AG10803 (cell line): ENCODE data around the genes SGCB, KDR and EXOC1.

GRCh38 chr4:48905423-48905736, 1.2 kb downstream of the OCIAD2 start:
- RRBS: no CpG with 5 or more reads among the region's 1 CpG

GRCh38 chr4:49161026-49161485, 175.0 kb downstream of the CWH43 start:
- RRBS: no CpG with 5 or more reads among the region's 20 CpGs

DNA sequence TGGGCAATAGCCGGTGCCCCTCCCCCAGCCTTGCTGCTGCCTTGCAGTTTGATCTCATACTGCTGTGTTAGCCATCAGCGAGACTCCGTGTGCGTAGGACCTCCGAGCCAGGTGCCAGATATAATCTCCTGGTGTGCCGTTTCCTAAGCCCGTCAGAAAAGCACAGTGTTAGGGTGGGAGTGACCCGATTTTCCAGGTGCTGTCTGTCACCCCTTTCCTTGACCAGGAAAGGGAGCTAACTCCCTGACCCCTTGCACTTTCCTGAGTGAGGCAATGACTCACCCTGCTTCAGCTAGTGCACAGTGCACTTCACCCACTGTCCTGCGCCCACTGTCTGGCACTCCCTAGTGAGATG, 189.4 kb downstream of the CWH43 start:
- RRBS: no CpG with 5 or more reads among the region's 9 CpGs

DNA sequence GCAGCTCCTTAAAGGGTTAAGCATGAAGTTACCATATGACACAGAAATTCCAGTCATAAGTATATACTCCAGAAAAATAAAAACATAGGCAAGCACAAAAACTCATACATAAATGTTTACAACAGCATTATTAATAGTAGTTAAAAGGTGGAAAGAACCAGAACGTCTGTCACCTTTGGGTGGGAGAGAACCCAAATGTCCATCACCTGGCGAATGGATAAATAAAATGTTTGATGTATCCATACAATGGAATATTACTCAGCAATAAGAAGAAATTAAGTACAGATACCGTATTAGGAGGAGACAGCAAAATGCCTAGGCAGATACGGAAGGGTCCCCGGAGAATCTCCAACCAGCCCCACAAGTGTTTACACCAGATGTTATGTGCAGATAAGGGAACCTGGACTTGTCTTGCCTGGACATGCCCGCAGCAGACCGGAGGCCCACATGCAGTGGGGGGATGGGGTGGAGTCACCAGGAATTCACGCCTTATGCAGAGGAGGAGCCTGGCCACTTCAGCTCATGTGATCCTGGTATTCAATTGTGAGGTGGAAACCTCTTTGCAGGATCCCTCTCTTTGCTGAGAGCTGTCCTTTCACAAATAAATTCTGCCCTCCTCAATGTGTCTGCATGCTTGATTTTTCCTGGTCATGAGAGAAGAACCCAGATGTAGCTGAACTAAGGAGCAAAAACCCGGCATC, 508.7 kb downstream of the CWH43 start:
- RRBS: no CpG with 5 or more reads among the region's 9 CpGs

DNA sequence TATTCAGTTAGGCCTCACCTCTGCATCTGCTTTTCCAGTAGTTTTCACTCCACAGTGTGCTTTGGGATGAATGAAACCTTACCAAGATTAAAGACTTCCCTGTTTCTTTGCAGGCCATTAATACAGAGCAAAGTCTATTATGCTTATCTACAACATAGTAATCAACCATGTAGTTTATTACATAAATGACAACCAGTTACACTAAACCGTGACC, 2.4 kb downstream of the LRRC66 start:
- RRBS: no CpG with 5 or more reads among the region's 1 CpG

GRCh38 chr4:52038104-52038925, at the start of gene SGCB:
SGCB (minus strand) TSS chr4:52038299.
- RRBS: 2% methylated on average over 11 of the region's 71 CpGs

DNA sequence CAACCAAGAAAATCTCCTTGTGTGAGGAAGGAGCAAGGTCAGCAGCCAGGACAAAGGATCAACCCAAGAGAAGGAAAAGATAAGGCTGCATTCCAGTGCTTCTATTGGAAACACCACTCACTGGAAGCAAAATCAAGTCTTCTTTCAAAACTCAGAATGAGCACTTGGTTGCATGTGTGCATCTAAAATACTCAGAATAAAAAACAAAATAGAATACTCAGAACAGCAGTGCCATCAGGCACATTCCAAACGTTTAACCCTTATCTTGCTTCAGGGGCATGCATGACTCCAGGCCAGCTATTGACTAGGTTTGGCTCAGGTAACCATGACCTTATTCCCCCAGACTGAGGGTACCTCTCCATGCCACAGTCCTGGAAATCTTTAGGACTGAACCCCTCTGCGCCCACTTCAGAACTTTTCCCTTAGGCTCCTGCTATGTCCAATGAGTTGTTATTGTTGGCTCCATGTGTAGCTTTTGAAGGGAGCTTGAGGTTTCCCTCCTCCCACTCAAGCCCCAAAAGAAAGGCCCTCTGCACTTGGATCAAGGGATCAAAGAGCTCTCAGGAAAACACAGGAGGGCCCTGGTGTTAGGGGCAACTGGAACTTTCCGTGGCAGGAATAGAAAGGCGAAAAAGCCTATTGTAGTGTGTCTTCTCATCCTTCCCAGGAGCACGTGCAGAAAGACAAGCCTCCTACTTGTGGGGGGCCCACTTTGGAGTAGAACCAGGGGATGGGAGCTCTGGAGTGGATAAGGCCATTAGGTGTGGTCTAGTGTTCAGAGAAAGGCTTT, 134.9 kb downstream of the RASL11B start:
- RRBS: no CpG with 5 or more reads among the region's 5 CpGs

GRCh38 chr4:53507393-53508436, 83.6 kb downstream of the LNX1 start:
- RRBS: no CpG with 5 or more reads among the region's 25 CpGs

GRCh38 chr4:53564330-53564764, 26.9 kb downstream of the LNX1 start:
- RRBS: no CpG with 5 or more reads among the region's 4 CpGs

DNA sequence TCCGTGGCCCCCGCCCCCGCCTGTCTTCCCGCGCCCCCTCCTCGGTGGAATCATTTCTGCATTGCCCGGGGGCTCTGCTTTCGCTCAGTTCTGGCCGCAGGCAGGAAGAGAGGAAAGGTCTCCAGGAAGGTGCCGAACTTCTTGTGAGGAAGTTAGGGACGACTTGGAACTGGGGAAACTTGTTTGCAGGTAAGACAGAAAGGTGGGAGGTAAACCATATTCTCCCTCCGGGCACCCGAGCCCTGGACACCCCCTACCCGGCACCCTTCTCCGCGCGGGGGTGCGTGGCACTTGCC, 1.3 kb downstream of the PDGFRA start:
- RRBS: 2% methylated on average over 5 of the region's 18 CpGs

GRCh38 chr4:55028802-55029001, 96.7 kb downstream of the KDR start:
- RRBS: no CpG with 5 or more reads among the region's 4 CpGs

- RRBS: no CpG with 5 or more reads among the region's 5 CpGs
Observed at GRCh38 chr4:55118556-55118839, 6.9 kb downstream of the KDR start.

DNA sequence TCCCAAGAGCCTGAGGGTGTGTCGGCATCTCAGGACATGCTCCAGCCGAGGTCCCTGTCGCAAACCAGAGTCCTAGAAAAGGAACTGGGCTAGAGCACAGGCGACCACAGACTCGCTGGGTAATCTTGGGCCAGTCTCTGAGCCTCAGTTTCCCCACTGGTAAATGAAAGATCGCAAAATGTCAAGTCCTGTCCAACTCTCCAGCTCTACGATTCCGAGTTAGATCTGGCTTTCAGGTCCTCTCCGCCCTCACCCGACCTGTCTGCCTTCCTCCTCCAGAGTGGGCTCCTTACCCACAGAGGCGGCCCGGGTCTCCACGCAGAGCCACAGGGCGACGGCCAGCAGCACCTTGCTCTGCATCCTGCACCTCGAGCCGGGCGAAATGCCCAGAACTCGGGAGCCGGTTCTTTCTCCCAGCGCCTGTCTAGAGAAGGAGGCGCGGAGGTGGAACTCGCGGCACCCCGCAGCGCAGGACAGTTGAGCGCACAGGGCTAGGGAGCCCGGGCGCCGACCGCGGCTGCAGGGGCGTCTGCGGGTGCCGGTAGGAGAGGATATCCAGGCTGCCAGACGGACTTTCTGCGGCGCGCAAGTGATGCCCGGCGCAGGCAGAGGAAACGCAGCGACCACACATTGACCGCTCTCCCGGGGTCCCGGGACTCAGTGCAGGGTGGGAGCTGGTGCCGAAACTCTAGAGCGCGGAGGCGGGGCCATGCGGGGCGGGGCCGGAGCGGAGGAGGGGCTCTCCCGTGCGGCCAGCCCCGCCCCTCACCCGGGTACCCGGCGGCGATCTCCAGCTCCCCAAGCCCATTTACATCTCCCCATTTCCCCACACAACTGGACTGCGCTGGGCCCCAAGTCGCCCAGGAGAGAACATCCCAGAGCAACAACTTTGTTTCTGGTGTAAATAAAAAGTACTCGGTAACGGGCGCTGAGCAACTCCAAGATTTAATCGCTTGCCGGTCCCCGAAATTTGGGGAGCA, at the start of gene KDR:
Gene KDR, minus strand, starts transcription at position 662 of the 980 bp plus-strand sequence.
- RRBS: 2% methylated on average over 41 of the region's 70 CpGs

DNA sequence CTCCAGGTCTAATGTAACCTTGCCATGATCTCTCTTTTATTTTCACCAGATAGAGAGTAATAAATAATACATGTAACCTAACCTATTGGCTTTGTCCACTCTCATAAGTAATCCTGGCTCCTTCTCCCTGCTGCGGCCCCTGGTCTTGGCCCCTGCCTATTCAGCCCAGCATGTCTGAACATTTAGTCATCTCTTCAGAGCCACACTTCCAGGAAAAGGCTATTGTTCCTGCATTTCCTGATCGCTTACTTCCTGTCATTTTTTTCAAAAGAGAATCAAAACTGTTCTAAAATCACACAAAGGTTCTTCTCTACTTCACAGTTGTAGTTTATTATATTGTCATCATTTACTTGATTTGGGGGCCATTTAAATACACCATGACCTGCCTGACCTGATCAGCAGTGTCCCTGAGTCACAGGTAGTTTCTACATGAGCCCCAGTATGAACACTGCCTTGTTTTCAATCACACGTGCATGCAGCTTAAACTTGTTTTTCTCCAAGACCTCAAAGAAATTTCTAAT, 47.3 kb upstream of the KDR start:
- RRBS: no CpG with 5 or more reads among the region's 3 CpGs

DNA sequence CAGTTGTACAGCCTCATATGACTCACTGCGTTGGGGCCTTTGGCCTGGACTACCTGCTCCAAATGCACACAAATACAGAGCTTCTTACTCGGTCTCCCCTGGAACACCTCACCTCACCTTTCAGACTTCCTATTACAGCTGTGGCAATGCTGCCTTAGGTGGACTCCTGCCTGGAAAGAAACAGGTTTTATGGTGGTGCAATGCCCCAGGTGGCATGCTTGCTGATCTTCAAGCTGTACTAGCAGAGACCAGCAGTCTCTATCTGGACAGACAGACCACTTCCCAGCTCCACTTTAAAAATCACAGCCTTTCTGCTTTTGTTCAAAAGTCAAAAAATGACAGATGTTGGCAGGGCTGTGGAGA, 85.6 kb upstream of the EXOC1L start:
- RRBS: no CpG with 5 or more reads among the region's 2 CpGs

- RRBS: 1% methylated on average over 21 of the region's 64 CpGs
Observed at GRCh38 chr4:55853386-55854662, at the start of gene EXOC1. EXOC1 (plus strand) TSS chr4:55853648.

GRCh38 chr4:55896610-55897045, 43.2 kb downstream of the EXOC1 start:
- RRBS: no CpG with 5 or more reads among the region's 3 CpGs

DNA sequence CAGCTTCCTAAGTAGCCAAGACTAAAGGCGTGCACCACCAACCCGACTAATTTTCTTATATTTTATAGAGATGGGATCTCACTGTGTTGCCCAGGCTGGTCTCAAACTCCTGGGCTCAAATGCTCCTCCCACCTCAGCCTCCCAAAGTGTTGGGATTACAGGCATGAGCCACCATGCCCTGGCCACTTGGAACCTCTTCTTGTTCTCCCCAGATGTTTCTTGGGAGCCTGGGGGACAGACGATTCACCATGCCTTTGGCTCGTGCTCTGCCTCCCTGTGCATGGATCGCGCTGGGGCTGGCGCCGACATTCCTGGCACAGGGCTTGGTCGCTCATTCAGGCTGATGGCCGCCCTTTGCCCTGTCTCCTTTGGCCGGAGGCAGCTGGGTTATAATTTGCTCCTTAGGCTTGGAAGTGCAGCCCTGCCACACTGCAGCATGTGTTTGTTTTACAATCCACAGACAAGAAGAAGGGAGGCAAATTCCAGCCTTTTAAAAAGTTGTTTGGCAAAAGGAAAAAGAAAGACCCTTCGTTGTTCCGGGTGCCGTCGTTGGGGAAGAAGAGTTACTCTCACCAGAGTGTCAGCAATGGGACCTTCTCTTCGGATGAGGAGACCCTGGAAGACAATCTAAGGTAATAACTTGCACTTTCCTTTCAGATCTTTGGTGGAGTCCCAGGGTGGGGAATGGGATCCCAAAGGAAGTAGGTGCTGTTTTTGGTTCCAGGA, 115.3 kb downstream of the AASDH start:
- RRBS: no CpG with 5 or more reads among the region's 16 CpGs

- RRBS: no CpG with 5 or more reads among the region's 4 CpGs
Observed at GRCh38 chr4:57050907-57051493, 59.2 kb downstream of the IGFBP7 start.